ENCODE measurements around a stretch of chr1.

DNA sequence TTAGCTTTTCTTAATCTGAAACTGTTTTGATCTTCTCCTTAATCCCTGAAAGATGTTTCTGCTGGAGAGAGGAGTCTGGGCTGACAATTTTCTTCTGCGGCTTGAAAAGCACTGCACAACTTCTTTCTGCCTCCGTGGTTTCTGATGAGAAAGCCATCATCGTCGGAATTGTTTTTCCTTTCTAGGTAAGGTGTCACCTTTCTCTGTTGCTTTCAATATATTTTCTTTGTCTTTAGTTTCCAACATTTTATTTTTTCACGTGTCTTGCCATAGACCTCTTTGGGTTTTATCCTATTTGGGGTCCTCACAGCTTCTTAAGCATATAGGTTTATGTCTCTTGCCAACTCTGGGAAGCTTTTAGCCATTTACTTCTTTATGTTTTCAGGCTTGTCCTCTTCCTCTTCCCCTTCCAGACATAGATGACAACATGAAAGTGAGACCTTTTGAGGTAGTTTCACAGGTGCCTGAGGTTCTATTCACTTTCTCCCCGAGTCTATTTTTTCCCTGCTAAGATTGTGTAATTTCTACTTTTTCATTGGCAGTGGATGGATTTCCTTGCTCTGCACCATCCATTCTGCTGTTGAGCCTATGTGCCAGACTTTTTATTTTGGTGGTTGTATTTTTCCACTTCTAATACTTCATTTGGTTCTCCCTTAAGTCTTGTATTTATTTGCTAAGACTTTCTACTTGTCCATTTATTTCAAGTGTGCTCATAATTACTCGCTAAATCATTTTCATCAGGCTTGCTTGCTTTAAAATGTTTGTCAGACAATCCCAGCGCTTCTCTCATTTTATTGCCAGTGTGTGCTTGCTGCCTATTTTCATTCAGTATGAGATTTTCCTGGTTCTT is 32.7 kb downstream of the NECAP2 start:
- RRBS = no CpG with 5 or more reads among the region's 8 CpGs

DNA sequence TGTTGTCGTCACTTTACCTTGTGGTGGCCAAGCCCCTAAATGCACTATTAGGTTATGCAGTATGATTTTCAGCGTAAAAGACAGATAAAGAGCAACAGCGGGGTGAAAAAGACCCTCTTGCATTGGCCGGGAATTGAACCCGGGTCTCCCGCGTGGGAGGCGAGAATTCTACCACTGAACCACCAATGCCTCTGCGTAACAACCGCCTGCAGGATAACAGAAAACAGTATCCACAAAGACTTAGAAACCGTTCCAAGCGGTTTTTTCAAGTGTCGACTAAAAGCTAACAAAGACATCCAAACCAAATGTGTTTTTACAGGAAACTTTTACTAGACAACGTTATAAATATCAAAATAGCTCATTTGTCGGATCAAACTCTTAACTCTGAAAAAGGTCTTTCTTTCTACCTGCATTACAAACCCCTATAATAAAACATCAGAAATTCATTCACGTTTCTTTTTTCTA is 105.3 kb downstream of the NECAP2 start:
- RRBS = no CpG with 5 or more reads among the region's 16 CpGs

DNA sequence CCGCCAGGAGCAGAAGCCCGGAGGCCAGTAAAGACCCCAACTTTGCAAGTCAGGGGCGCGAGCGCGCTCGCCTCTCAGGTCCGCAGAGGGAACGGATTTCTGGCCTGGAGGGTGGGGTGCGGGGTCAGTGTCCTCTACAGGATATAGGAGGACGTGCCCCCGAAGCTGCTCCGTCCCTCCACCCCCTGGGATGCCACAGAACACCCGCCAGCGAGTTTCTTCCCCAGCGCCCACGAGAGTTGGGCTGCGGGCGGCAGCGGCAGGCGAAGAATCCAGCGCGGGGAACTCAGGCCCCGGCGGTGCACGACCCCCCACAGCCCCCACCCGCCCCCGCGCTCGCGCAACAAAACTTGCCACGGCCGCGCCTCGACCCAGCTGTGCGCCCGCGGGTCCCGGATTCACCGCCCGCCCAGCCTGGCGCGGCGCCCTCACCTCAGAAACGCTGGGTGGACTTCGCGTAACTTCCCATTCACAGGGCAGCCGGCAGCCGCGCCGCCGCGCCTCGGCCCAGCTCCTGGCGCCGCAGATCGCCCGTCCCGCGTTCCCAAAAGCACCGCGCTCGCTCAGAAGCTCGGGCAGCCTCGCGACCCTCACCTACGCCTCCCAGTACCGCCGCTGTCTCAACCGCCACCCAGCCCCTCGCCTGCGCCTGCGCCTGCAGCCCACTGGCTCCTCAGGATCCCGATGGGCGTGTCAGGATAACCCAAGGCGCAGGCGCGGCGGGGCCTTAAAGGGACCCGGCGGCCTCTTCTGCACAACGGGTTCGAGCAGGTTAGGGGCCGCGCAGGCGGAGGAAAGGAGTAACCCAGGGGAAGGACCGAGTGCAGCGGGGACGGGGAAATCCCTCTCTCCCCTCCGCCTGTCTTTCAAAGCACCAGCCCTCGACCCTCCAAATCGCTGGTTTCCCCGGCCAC is 172.6 kb downstream of the NECAP2 start:
- RRBS = 2% methylated on average over 7 of the region's 93 CpGs

GRCh38 chr1:16613820-16614291 is 173.3 kb downstream of the NECAP2 start:
- RRBS = no CpG with 5 or more reads among the region's 13 CpGs

- RRBS = no CpG with 5 or more reads among the region's 7 CpGs
These were observed 177.5 kb downstream of the NECAP2 start for GRCh38 chr1:16617806-16618697.

- RRBS = no CpG with 5 or more reads among the region's 24 CpGs
These were observed 179.1 kb downstream of the NECAP2 start for GRCh38 chr1:16619500-16620245.

- RRBS = no CpG with 5 or more reads among the region's 61 CpGs
These were observed 206.9 kb downstream of the NECAP2 start for GRCh38 chr1:16647210-16647944.

- RRBS = no CpG with 5 or more reads among the region's 10 CpGs
These were observed 60.1 kb upstream of the CROCC start for GRCh38 chr1:16861772-16861986.

- RRBS = no CpG with 5 or more reads among the region's 13 CpGs
These were observed 28.7 kb downstream of the MFAP2 start for GRCh38 chr1:16951766-16952167.

DNA sequence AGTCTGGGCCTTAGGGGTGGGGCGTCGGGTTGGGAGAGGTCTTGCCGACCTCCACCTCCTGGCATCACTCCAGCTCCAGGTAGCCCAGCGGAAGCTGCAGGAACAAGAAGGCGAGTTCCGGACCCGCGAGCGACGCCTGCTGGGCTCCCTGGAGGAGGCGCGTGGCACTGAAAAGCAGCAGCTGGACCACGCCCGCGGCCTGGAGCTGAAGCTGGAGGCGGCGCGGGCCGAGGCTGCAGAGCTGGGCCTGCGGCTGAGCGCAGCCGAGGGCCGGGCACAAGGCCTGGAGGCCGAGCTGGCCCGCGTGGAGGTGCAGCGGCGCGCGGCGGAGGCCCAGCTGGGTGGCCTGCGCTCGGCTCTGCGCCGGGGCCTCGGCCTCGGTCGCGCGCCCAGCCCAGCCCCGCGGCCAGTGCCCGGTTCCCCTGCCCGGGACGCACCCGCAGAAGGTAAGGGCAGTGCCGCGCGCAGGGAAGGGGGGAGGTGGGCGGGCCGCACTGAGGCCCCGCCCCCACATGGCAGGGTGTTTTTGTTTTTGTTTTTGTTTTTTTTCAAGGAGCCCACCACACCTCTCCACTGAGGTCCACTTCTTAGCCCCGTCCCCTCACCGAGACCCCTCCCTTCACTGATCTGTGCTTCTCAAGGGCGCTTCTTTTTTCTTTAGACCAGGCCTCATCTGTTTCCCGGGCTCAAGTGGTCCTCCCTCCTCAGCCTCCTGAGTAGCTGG is 19.6 kb downstream of the MFAP2 start:
- RRBS = 3% methylated on average over 10 of the region's 56 CpGs

DNA sequence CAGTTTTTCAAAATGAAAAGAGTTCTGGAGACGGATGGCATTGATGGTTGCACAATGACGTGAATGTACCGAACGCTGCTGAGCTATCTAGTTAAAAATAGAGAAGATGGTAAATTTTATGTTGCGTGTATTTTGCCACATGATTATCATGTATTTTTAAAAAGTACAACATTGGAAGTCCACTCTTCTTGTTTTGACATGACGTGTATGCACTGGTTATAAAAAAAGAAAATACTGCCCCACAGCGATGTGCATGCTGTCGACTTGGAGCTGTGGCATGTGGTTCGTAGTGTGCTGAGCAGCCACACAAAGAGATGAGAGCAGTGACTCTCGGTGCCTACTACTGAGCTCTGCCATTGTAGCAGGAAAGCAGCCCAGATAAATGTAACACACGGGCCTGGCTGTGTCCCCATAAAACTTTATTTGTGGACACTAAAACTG is 22.6 kb upstream of the PADI2 start:
- RRBS = no CpG with 5 or more reads among the region's 11 CpGs

DNA sequence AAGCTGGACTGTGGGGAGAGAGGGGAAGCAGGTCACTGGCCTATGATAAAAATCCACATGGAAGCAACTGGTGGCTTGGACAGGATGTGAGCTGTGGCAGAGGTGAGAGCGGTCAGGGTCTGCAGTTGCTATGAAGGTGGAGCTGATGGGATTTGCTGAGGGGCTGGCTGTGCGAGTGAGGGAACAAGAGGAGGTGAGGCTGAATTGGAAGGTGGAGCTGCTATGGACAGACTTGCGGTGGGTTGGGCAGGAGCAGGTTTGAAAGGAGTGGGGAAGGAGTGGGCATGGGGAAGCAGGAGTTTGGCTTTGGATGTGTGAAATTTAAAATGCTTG is 11.3 kb downstream of the PADI1 start:
- RRBS = no CpG with 5 or more reads among the region's 3 CpGs

DNA sequence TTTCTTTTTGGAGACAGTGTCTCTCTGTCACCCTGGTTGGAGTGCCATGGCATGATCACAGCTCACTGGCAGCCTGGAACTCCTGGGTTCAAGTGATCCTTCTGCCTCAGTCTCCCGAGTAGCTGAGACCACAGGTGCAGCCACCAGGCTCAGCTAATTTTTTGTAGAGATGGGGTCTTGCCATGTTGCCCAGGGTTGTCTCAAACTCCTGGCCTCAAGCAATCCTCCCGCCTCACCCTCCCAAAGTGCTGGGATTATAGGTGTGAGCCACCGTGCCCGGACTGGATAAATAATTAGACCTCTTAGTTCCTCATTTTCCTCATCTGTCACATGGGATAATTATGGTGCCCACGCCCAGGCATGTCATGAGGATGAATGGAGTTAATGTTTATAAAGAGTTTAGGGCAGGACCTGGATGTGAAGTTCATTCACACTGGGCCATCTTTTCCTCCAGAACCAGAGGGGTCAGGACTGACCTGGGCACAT is 23.7 kb downstream of the PADI3 start:
- RRBS = no CpG with 5 or more reads among the region's 5 CpGs

DNA sequence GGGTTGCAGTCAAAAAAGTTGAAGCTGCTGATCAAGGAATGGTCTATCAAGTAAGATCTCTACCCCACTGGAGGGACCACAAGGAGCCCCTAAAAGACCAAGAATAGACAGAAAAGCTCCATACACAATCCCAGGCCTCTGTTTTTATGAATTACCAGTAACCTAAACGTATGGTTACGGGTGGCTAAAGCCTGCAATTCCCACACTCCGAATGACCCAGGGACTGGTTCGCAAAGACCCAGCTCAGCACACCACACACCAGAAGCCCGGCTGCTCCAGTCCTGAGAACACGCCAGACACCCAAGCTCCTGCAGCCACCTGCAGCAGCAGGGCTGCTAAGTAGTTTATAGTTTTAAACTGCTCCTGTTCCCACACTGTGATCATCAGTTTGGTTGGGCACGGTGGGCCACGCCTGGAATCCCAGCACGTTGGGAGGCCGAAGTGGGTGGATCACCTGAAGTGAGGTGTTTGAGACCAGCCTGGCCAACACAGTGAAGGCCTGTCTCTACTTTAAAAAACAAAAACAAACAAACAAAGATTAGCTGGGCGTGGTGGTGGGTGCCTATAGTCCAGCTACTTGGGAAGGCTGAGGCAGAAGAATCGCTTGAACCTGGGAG is 22.4 kb downstream of the RCC2 start:
- RRBS = no CpG with 5 or more reads among the region's 12 CpGs

- RRBS = no CpG with 5 or more reads among the region's 2 CpGs
These were observed 5.8 kb downstream of the ARHGEF10L start for GRCh38 chr1:17545191-17545705.

GRCh38 chr1:17604966-17605363 is 65.5 kb downstream of the ARHGEF10L start:
- RRBS = no CpG with 5 or more reads among the region's 3 CpGs

DNA sequence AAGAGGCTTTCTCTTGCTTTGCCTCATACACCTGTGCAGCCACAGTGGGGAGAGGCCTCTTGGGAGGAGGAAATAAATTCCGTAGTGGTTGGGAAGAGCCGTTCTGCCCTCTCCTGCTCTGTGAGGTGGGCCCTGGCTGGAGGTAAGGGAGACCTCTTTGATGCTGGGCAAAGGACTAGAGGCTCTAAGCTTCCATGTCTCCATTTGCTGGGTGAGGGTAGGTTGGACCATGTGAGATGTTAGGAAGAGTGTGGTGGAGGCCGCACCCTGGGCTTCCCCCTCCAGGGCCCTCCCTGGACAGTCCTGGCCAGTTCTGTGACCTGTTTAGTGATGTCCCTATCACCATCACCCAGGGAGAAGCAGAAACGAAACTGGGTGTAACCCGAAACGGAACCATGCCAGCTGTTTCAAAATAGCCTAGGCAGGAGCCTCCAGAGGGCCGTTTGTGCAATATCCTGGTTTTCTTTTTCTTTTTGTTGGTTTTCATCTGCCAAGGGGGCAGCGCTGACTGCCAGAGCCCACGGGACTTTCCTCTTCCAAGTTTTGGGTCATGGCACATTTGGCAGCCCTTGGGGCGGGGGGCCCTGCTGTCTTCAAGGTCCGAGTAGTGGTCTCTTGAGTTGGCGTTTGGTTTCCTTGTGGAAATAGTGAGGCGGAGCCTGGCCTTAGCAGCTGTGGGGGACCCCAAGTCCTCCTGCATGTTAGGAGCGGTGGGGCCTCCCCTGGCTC is 90.5 kb downstream of the ARHGEF10L start:
- RRBS = no CpG with 5 or more reads among the region's 14 CpGs

DNA sequence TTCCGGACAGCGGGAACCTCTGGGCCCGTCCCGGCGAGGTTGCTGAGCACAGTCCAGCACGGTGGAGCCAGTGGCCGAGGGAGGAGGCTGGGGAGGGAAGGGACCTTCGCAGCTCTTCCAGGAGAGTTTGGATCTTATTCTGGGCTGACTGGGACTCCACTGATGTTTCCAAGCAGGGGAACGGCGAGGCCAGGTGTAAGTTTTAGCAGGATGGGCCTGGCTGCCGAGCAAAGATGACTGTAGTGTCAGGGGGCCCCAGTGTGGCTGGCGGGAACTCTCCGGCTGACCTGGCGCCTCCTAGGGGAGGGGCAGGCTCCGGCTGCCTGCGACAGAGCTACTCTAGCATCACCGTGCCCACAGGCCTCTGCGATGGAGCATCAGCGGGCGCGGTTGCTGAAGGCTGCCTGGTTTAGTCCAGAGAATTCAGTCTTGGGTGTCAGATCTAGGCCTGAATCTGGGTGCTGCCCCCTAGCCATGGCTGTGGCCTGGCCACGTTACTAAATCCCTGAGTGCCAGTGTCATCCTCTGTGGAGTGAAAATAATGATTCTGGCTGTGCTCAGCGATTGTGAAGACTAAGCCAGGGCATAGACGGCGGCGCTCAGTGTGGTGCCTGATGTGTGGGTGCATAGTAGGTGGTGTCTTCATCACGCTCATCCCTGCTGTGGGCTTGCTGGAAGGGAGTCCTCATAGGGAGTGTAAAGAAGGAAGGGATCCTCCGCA is 107.4 kb downstream of the ARHGEF10L start:
- RRBS = no CpG with 5 or more reads among the region's 28 CpGs

DNA sequence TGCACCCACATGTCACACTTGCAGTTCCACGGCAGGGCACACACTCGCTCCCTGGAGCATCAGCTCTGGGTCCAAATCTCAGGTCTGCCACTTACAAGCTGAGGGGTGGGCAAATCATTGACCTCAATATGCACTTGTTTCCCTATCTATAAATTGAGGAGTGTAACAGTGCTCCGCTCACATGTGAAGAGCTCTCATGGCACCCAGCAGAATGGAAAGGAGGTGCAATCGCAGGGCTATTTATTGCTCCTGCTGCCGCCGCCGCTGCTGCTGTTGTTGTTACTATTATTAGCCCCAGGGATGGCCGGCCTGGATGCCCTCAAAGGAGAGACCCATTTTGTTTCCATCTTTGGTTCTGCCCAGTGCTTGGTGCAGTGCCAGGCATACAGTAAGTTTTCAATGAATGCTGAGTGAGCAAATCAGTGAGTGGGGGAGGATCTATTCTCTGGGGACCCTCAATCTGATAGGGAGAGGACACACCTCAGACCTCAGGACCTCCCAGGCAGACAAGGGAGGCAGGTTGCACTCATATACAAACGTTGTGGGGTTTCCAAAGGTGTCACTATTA is 136.1 kb downstream of the ACTL8 start:
- RRBS = no CpG with 5 or more reads among the region's 9 CpGs

DNA sequence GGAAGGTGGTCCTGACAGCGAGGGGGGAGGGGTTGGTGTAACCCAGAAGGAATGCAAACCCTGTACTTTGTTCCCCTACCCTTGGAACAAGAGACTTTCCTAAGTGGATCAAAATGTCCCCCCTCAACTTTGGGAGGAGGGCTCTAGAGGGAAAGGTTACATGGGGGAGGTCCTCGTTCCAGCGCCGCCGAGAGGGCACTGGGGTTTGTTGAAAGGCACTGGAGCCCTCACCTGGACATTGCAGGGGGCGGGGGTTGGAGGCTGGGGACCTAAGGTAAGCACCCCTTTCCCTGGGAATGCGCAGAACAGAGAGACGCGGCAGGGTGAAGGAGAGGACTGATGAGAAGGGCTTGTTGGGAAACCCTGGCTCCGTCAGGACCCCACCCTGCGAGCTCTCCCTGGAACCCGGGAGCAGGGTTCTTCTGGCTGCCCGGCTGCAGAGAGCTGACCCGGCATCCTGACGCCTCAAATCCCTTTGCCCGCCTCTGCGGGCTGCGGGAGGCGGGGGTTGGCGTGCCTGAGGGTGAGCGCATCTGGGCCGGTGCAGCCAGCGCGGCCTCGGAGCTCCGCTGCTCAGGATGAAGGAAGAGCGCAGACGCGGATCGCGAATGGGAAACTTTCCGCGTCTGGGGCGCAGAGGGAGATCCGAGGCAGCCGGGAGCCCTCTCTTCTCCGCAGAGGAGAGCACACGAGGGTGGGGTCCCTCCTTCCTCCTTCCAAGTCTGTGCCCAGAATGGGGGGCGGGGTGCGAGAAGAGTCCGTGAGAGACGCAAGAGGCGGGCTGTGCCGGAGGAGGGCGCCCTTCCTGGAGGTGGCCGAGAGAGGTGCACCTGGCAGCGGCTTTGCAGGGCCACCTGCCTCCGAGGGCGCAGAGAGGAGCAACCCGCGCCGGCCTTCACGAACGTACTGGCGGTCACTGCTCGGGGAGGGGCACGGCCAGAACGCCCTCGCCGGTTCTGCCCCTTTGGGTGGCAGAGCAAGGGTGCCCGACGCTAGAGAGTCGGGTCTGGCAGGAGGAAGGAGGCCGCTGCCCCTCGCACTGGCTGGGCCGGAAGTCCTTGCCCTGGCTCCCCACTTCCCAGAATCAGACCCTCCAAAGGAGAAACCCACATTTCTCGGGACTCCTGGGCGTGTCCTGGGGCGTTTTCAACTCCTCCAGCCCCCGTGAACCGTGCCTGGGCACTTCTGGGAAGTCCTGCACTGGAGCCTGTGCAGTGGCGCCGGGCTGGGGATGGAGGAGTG is 2.4 kb downstream of the IGSF21 start:
- RRBS = 22% methylated on average over 40 of the region's 73 CpGs

Data from Ishikawa (cell line).